Right cardiac atrium (tissue), 1 donor: ENCODE results near the gene ADCY3.

DNA sequence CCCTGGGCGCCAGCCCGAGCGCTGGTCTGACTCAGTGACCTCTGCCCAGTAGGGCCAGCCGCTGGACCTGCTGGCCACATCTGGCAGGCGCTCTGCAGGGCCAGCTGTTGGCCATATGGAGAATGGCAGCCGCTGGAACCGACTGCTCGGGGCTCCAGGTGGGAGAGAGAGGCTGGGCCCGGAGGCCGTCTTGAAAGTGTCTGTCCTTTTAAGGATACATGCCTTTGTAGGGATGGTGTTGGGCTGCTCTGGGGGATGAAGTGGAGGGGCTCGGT lies 178.9 kb downstream of the KLHL29 start:
- PRO-cap = no peak

DNA sequence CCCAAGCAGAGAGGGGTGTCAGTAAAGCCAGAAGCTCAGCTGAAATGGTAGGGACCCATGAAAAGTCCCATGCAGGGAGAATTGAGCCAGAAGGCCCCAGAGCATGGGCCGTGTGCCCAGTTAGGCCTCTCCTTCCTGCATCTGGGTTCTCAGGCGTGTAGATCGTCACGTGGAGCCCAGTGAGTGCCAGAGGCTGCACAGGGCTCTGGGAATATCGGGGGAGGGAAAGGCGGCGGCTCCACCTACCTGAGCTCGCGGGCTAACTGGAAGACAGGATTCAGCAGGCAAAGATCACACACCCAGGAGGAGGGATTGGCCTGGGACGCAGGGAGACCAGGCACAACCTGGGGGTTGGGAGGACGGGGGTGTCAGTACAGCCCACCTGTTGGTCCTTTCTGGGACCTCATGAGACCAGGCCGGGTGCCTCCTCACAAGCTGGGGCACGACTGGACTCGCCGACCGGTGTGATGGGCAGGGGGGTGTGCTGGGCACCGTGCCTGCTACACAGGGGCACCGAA lies 256.9 kb downstream of the ATAD2B start:
- PRO-cap = bidirectional peak, plus-strand start at position 255 of the sequence, minus-strand start at position 114 of the sequence

GRCh38 chr2:23887782-23888028 lies 39.2 kb downstream of the ATAD2B start:
- PRO-cap = no peak

- PRO-cap = no peak
Observed at GRCh38 chr2:23900929-23901396, 26.0 kb downstream of the ATAD2B start.

GRCh38 chr2:23927582-23927795 lies 566 bp upstream of the ATAD2B start:
- PRO-cap = no peak

- PRO-cap = no peak
Observed at GRCh38 chr2:24011292-24011802, 1.5 kb downstream of the MFSD2B start.

DNA sequence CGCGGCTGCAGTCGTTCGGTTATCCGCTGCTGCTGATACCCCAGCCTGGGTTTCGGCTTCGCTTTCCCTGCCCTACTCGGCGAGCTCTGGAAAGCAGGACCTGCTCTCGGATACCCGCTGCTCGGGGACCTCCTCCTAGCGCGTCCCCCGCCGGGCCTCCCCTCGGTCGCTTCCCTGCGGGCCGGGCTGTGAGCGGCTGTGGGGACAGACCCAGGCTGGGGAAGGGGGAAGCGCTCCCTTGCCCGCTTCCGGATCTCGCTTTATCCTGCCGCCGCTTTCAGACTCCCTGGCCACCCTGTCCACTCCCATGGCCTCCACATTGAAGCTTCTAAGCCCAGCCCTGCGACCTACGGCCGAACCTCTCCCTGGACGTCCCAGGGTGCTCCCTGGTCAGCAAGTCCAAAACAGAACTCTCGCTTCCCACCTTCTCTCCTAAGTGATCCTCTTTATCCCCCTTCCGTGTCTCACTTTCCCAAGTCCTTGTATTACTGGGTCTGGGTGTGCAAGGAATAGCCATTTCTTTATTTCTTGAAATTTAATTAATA lies 701 bp downstream of the FKBP1B start:
- PRO-cap = no peak

DNA sequence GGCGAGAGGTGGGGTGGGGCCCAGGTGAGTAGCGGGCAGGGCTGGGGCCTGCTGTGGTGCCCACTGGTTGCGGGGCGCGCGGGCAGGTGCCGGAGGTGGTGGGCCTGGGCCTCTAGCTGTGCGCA lies 857 bp upstream of the SF3B6 start:
- PRO-cap = no peak

- PRO-cap = no peak
Observed at GRCh38 chr2:24096264-24096937, 11.8 kb upstream of the TP53I3 start.

DNA sequence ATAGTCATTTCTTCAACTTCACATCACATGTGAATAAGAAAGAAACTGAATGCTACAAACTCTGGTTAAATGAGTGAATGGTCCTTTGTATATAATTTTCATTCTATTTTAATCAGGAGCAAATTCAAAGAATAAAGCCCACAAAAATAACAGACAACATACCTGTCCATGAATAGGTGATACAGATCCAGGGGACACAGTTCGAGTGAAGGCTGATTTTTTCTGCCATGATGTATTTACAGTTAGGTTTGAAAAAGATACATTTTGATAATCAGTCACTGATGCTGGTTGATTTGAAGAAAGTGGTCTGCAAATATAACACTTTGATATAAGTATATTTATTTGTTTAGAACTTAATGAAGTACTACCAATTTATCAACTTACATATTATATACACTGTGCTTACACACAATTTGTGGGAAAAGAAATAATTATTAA lies 86.1 kb downstream of the FAM228A start:
- PRO-cap = no peak

DNA sequence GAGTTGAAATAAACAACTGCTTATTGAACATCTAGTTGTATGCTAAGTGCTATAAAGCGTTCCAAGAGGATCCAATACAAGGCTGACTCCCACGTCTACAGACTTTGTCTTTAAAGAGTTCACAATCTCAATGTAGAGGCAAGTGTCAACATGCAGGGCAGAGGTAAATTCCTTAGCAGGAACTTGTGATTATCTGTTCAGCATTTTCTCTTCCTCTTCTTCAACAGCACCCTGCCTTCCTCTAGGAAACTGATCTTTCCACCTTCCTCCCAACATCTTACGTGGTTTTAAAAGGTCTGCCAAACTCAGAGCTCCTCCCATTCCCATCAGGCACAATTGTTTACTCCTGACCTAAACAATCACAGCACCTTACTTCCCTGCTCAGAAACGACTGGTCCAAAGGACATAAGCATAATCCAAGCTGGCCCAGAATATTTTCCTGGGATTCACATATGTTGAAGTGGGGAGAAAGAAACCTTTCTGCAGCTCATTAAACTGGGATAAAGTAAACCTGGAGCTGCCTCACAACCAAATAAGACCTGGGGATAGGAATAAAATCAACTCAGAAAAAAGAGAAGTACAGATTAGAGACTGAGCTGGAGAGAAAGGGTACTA lies 83.9 kb downstream of the ITSN2 start:
- PRO-cap = no peak

DNA sequence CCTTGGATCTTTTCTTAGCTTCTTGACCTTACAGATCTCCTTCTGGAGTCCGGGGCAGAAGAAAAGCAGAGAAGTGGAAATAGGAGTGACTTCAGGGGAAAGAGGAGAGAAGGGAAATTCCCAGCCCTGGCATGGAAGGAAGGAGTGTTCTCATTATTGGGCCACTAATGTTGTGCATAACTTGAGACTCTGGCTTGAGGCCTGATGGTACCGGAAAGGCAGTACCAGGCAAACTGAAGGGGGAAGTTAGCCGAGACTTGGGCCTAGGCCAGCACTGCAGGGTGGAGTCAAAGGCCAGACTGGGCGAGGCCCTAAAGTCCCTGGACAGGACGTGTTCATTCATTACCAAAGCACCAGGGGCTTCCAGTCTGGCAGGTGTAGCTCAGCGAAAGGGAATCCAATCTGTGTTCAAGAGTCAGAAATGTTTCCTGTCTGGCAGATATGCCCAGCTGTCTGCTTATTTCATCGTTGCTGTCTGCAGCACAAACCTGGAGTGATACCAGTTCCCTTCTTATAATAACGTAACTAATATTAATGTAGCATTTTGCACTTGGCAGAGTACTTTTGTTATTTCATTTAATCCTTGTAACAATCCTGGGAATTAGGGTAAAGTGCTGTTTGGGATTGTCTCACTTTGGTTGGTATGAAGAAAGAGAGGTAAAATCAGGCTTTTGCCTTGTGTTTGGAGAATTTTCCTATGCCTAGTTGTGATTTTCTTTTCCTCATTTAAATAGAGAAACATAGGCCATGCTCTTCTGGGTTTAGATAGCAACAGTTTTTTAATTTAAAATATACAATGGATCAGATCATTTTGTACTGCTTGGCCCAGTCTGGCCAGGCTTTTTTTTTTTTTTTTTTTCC lies 4.8 kb upstream of the ITSN2 start:
- PRO-cap = no peak

- PRO-cap = no peak
Observed at GRCh38 chr2:24489464-24490457, 1.3 kb upstream of the NCOA1 start.

GRCh38 chr2:24793792-24794531 lies 737 bp downstream of the CENPO start:
- PRO-cap = no peak

- PRO-cap = unidirectional peak, minus-strand start at chr2:24873718
Observed at GRCh38 chr2:24873427-24874509, 46.3 kb downstream of the ADCY3 start.

GRCh38 chr2:24883809-24884301 lies 36.2 kb downstream of the ADCY3 start:
- PRO-cap = no peak

GRCh38 chr2:24915736-24916346 lies 4.2 kb downstream of the ADCY3 start:
- PRO-cap = no peak

GRCh38 chr2:24919528-24920411 lies at the start of gene ADCY3:
ADCY3 (minus strand) TSS chr2:24920237.
- PRO-cap = bidirectional peak, plus-strand start at chr2:24920330, minus-strand start at chr2:24920221

- PRO-cap = unidirectional peak, minus-strand start at chr2:24972780
Observed at GRCh38 chr2:24972276-24973215, 791 bp upstream of the DNAJC27 start.

DNA sequence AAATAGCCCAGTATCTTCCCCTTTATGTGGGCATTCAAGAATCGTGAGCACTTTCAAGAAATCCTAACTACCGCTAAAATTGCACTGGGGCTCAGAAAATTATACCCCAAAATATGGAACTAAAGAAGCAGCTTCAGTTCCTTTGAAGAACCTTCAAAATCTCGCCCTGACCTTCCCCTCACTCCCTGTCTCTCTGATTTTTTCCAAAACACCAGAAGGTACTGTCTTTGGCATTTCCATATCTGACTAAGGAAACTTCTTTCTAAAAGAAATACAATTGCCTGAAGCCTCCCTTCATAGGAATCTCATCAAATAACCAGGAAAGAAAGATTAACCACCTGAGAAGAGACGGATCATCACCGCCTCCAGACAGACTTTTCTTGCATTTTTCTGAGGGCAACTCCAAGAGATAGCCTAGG lies 8.0 kb upstream of the POMC start:
- PRO-cap = no peak